MCF 10A (cell line): ENCODE data around the genes TIMM44, CERS4, OR1M1, OR7E24 and ZNF559.

GRCh38 chr19:7924474-7925001, 1.4 kb downstream of the CTXN1 start:
- PRO-cap: no peak
- RRBS: 51% methylated on average over 11 of the region's 35 CpGs

DNA sequence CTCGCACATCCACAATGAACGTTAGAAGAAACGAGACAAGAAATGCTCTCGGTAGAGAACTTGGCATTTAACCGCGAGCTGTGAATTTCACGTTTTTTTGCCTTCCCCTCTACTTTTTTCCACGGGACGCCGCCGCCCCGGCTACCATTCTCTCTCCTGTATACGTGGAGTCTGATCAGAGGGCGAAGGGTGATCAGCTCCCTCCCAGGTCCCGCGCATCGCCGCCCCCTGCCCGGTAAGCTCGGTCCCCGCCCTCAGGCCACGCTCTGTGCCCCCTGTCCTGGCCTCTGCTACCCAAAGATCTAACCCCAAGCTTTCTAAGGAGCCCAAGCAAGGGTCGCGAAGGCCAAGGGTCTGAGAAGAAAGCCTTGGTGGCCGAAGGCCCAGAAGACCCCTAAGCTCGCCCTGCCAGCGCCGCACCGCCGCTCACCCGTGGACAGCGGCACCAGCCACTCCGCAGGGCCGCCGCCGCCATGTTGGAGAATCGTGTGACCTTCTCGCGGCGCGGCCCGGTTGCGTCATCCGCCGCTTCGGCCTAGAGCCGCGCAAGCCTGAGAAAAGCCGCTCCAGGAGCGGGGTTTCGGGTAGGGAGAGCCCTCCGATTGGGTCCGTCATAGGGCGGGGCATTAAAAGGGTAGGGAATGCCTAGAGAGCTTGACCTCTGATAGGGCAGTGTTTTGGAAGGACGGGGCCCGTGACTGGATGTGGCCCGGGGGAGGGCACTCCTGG, at the start of gene TIMM44:
TSS of gene TIMM44 (minus strand) at position 490 of the 729 bp plus-strand sequence.
- PRO-cap: bidirectional peak, plus-strand start at position 329 of the sequence, minus-strand start at position 304 of the sequence; bidirectional peak, plus-strand start outside the sequence, minus-strand start at position 475 of the sequence
- RRBS: 2% methylated on average over 7 of the region's 57 CpGs

GRCh38 chr19:8004693-8004975, 807 bp downstream of the ELAVL1 start:
- PRO-cap: no peak
- RRBS: no CpG with 5 or more reads among the region's 6 CpGs

DNA sequence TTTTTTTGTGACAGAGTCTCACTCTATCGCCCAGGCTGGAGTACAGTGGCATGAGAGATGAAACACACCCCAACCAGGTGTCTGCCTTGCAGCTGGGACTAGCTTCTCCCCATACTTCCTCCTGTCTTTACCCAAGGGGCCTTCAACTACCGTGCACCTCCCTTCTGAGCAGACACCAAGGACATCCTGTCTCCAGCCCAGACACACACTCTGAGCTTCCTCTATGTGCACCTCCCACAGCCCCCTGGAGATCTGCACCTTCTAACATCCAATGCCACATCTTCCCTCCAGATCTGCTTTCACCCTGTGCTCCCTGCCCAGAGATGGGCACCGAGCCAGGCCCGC, 14.0 kb upstream of the CERS4 start:
- PRO-cap: no peak
- RRBS: no CpG with 5 or more reads among the region's 4 CpGs

GRCh38 chr19:8209253-8210476, at the start of gene CERS4:
CERS4 (plus strand) TSS chr19:8209370.
- PRO-cap: bidirectional peak, plus-strand start at chr19:8209376, minus-strand start at chr19:8209209; bidirectional peak, plus-strand start at chr19:8209914, minus-strand start at chr19:8209890
- RRBS: 36% methylated on average over 75 of the region's 105 CpGs

DNA sequence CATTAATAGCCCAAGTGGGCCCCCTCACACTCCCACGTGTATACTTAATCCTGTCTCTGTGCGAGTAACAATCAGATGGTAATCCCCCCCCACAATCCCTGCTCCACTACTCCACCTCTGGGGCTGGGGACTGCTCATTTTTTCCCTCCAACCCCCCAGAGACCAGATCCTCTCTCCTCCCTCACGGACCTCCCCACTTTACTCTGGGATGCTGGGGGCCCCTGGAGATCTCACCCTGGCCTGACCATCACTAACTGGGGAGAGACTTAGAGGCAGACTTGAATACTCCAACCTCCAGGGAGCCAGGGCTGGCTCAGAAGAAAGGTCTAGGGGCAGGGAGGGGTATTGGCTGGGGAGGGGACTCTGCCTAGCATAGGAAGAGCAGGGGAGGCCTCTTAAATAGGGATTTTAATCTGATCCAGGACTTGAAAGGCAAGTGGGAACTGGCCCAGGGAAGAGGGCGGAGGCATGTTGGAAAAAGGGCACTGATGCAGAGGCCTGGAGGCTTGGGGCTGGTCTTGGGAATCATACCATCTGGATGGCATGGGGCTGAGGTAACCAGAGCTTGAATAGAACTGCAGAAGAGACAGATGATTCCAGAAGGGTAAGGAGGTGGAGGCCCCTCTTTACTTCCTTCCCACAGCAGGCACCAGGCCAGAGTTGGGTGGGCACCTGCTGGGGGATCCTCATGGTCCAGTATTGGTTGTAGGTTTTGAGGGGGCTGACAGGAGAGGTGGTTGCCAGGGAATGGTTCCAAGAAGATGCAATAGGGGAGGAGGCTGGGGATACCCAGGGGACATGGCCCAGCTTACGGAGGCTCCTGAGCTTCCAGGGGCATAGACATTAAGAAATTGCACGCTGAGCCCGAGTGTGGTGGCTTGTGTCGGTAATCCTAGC, 29.0 kb downstream of the CERS4 start:
- PRO-cap: no peak
- RRBS: no CpG with 5 or more reads among the region's 8 CpGs

- PRO-cap: no peak
- RRBS: no CpG with 5 or more reads among the region's 15 CpGs
Measured at GRCh38 chr19:8308516-8308996, 398 bp upstream of the CD320 start.

- PRO-cap: no peak
- RRBS: no CpG with 5 or more reads among the region's 12 CpGs
Measured at GRCh38 chr19:8316331-8316867, 4.8 kb downstream of the NDUFA7 start.

DNA sequence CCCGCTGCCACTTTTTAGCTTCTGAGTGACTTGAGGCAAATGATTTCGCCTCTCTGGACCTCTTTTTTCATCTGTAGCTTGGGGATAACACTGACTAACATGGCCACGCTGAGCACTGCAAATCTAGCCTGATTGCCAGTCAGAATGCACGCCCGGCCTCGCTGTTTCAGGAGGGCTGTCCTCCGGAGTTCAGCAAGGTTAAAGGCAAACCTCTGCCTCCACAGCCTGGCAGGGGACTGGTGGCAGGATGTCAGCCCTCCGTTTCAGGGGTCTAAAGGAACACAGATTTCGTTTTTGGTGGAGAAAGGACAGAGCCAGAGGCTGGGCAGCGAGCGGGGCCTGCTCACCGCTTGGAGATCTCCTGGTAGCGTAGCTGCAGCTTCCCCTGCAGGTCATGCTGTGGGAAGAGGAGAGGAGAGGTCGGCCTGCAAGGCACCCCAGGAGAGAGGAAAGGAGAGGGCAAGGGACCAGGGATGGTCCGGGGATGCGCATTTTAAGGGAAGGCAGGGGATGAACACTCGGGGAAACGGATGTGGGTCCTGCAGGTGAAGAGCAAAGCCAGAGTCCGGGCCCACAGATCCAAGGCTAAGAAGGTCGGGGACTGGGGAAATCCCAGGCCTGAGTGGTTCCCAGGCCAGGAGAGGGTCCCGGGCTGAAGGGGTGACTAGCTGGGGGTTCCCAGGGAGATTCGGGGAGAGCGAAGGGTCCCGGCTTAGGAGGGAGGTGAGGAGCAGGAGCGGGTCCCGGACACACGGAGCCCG, 485 bp downstream of the NDUFA7 start:
- PRO-cap: bidirectional peak, plus-strand start at position 87 of the sequence, minus-strand start at position 40 of the sequence
- RRBS: 1% methylated on average over 11 of the region's 28 CpGs

GRCh38 chr19:8365734-8366334, 1.9 kb downstream of the ANGPTL4 start:
- PRO-cap: no peak
- RRBS: 11% methylated on average over 3 of the region's 14 CpGs

- PRO-cap: bidirectional peak, plus-strand start at chr19:8446052, minus-strand start at chr19:8445842
- RRBS: no CpG with 5 or more reads among the region's 13 CpGs
Measured at GRCh38 chr19:8445940-8446528, 1.3 kb downstream of the HNRNPM start.

- PRO-cap: no peak
- RRBS: no CpG with 5 or more reads among the region's 8 CpGs
Measured at GRCh38 chr19:8478311-8479009, 24.0 kb downstream of the PRAM1 start.

DNA sequence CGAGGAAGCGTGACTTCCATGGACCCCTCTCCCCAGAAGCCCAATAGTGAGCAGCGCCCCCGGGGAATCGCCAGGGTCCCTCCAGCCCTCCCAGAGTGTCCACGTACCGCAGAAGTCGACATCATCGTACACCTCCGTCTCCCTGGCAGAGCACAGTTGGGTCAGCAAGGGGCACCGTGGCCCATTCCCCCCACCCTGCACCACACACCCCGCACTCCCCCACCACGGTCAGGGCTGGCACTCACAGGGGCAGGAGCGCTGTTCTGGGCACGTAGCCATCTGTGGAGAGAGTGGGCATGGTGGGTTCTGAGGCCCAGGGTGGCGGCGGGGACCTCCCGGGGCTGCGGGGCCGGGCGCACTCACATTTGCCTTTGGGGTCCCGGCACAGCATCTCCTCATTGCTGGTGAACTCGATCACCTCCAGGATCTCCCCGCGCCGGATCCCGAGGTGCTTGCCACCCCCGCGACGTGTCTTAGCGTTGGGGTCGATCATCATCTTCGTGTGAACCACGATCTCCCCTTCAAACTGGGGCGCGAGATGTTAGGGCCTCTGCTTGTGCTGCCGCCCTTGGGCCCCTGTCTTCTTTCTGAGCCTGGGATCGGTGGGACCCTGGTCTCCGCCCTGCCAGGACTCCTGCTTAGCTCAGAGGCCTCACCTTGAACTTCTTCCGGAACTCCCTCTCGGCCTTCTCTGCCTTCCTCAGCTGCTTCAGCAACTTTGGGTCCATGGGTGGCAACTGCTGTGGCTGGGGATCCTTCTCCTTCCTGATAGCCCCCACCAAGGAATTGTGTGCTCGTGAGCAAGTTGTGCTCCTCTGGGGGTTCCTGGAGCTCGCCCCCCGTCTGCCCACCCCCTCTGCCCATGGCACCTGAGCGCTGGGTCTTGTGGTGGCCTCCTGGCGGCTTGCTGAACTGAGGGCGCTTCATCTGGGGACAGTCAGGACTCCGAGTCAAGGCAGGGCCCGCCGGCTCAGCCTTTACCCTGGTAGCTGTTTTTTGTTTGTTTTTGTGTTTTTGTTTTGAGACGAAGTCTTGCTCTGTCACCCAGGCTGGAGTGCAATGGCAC, 11.9 kb downstream of the PRAM1 start:
- PRO-cap: no peak
- RRBS: 88% methylated on average over 5 of the region's 51 CpGs

GRCh38 chr19:8576169-8577122, 796 bp downstream of the MYO1F start:
- PRO-cap: no peak
- RRBS: no CpG with 5 or more reads among the region's 22 CpGs

- PRO-cap: bidirectional peak, plus-strand start at chr19:8832102, minus-strand start at chr19:8832072
- RRBS: no CpG with 5 or more reads among the region's 22 CpGs
Measured at GRCh38 chr19:8831557-8832156, 447 bp downstream of the ZNF558 start.

GRCh38 chr19:9086755-9087174, at the start of gene OR1M1:
OR1M1 (plus strand) TSS chr19:9087061.
- PRO-cap: no peak
- RRBS: no CpG with 5 or more reads among the region's 2 CpGs

DNA sequence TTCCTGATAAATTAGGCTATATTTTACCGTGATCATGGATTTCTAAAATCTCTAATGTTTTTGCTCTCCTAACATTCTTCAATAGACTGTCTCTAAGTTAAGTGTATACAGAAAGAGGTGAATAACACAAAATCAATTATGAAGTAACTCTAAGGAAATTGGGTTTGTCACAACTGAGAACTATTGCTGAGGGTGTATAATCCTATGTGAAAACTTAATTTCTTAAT, at the start of gene OR7E24:
TSS of gene OR7E24 (plus strand) at position 160 of the 227 bp plus-strand sequence.
- PRO-cap: no peak
- RRBS: no CpG with 5 or more reads among the region's 1 CpG

DNA sequence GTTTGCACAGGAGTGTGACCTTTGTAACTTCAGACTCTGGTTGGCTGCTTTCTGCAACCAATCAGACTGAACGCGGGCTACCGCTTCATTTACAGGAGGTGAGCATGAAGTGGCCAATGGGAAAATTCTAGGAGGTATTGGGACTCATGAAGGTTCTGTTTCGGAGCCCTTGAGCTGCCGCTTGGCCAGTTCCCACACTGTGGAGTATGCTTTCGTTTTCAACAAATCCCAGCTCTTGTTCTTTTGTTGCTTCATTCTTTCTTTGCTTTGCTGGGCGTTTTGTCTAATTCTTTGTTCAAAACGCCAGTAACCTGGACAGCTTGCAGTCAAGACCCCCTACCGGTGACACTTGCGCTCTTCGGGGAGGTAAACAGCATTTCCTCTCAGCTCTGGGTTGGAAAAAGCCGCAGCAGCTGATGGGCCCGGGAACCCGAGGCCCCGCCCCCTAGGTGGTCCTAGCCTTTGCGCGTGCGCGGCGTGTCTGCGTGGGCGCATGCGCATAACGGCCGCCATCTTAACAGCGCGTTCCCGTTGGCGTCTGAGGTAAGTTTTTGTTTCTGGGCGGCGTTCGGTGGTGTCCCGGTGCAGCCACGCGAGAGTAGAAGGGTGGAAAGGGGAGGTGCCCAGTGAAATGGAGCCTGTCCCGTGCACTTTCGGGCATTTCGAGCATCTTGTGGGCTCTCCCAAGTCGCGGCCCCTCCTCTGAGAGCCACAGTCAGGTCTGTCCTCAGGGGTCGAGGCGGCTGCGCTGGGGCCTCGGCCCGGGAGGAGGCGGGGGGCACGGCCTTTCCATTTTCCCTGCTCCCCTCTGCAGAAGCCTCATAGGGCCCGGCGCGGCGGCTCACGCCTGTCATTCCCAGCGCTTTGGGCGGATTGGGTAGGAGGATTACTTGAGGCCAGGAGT, at the start of gene ZNF559:
TSS of gene ZNF559 (plus strand) at position 494 of the 904 bp plus-strand sequence.
- PRO-cap: bidirectional peak, plus-strand start at position 607 of the sequence, minus-strand start at position 451 of the sequence
- RRBS: 4% methylated on average over 9 of the region's 54 CpGs

DNA sequence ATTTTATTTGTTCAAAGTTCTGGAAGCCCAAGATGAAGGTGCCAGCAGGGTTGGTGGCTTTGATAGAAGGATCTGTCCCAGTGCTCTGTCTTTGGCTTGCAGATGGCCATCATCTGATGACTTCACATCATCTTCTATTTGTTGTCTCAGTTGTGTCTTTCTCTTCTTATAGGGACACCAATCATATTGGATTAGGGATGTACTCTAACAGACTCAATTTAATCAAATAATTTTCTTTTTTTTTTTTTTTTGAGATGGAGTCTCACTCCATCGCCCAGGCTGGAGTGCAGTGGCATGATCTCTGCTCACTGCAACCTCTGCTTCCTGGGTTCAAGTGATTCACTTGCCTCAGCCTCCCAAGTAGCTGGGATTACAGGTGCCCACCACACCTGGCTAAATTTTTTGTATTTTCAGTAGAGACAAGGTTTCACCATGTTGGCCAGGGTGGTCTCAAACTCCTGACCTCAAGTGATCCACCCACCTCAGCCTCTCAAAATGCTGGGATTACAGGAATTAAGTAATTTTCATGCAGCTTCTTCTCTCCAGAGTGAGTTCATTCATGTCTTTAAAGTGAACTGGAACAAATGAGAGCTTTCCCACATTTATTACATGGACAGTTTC, 10.6 kb downstream of the ZNF426 start:
- PRO-cap: no peak
- RRBS: no CpG with 5 or more reads among the region's 1 CpG

- PRO-cap: no peak
- RRBS: no CpG with 5 or more reads among the region's 8 CpGs
Measured at GRCh38 chr19:9537745-9538152, 696 bp downstream of the ZNF426 start.